Transverse colon (tissue), 4 donors: ENCODE measurements around the gene GHSR.

DNA sequence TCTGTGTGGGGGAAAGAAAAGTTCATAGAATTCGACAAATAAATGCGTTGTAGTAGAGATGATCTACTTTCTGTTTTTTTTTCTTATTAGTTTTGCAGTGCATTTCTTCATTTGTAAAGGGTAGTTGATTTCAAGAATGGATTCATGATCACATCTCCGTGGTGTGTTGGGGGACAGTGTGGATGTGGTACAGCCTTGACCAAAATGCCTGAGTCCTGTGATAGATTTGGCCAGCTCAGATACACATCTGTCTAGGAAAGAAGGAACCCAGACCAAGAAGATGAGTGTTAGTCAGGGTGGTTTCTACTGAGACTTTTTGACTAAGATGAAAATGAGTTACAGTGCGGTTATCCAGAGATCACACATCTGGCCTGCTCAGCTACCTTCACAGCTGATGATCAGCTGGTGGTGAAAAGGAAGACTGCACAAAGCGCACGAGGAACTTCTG is 68.0 kb downstream of the FNDC3B start:
- PRO-cap: no peak
- RAMPAGE, long total RNA, 4 experiments: no peak in any of the 4 experiments

DNA sequence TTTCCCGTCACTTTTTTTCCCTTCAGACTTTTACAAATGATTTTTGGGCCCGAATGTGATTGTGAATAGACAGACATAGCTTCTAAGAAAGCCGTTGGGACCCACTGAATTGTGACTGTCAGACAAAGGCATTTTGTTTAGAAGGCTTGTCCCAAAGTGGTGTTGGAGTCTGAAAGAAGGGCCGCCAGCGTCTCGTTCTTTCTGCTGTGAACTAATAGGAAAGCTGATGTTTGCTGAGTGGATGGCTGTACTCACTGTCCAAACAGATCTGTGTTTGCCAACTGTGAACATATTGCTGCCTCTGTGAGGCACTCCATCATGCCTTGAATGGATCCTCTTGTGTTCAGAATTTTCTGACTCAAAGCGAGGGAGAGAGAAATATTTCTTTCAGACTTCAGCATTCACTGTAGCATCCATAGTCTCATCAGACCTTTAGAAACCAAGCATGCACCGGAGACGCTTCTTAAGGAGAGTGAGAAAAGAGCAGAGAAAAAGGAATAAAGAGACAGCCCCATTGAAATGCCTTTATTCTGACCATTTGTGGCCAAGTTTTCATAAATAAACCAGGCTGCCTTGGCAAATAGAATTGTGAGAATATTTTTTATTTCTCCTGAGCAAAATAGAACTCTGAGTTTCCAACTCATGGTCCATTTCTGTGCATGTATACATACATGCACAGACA is 164.6 kb downstream of the FNDC3B start:
- PRO-cap: no peak
- RAMPAGE, long total RNA, 4 experiments: no peak in any of the 4 experiments

DNA sequence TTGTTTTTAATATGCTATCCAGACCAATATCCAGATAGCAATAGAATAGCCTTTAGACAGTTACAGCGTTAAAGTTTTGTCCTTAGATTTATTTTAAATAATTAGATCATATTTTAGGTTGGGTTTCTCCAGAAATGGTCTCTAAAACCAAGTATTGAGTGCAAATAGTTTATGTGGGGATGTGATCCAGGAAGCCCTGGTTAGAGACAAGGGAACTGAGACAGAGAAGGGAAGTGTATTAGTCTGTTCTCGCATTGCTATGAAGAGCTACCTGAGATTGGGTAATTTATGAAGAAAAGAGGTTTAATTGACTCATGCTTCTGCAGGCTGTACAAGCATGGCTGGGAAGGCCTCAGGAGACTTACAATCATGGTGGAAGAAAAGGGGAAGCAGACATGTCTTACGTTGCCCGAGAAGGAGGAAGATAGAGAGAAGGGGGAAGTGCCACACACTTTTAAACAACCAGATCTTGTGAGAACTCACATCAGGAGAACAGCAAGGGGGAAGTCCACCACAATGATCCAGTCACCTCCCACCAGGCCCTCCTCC is 154.2 kb downstream of the GHSR start:
- PRO-cap: no peak
- RAMPAGE, long total RNA, 4 experiments: start-site peak on the plus strand in 1 of 4 experiments, centred at position 265 of the sequence, 12 reads per replicate

DNA sequence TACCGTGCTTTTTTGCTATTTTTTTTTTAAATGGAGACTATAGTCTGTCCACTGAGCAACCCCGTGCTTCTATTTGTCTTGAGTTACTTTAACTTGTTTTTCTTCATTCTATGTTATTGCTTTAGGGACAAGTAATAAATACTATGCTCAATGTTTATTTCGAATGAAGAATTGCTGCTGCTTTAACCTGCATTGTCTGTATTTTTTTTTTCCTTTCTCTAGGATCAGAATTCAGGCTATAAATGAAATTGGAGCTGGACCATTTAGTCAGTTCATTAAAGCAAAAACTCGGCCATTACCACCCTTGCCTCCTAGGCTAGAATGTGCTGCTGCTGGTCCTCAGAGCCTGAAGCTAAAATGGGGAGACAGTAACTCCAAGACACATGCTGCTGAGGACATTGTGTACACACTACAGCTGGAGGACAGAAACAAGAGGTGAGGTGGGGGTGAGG is 85.8 kb downstream of the GHSR start:
- PRO-cap: no peak
- RAMPAGE, long total RNA, 4 experiments: no peak in any of the 4 experiments

DNA sequence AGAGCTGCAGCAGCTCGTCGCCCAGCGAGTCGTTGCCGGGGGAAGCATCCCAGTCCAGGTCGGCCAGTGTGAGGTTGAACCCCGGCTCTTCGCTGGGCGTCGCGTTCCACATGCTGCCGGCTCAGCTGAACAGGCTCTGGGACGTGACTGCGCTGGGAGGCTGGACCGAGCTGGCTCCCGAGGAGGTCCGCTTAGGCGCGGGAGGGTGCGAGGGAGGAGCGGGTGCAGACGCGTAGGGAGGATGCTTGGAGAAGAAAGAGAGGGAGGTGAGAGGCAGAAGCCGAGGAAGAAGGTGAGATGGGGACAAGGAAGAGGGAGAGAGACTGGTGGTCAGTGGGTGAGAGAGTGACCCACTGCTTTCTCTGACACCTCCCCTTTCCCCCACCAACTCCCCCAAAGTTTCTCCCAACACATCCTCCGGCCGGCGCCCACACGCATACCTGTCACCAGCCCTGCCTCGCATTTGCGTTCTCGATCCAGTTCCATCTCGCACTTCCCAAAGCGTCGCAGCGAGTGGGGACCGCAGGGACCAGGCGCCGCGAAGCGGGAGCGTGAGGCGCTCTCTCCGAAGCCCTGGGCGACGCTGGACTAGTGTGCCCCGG is at the start of gene GHSR:
TSS of gene GHSR (minus strand) at position 155 of the 602 bp plus-strand sequence.
- PRO-cap: no peak
- RAMPAGE, long total RNA, 4 experiments: no peak in any of the 4 experiments

DNA sequence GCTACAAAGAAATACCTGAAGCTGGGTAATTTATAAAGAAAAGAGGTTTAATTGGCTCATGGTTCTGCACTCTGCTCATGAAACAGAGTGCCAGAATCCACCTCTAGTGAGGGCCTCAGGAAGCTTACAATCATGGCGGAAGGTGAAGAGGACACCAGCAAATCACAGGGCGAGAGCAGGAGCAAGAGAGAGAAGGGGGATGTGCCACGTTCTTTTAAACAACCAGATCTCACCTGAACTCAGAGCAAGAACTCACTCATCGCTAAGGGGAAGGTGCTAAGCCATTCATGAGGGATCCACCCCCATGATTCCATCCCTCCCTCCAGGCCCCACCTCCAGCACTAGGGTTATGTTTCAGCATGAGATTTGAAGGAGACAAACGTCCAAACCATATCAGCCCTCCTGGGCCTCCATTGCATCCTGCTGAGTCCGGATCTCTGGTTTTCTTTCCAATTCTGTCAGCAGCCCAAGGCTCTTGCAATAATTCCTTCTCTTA is 29.8 kb upstream of the TNFSF10 start:
- PRO-cap: no peak
- RAMPAGE, long total RNA, 4 experiments: no peak in any of the 4 experiments

- PRO-cap: bidirectional peak, plus-strand start at chr3:172594802, minus-strand start at chr3:172594714
- RAMPAGE, long total RNA, 4 experiments: no peak in any of the 4 experiments
Measured at GRCh38 chr3:172594479-172595068, 71.3 kb upstream of the TNFSF10 start.

DNA sequence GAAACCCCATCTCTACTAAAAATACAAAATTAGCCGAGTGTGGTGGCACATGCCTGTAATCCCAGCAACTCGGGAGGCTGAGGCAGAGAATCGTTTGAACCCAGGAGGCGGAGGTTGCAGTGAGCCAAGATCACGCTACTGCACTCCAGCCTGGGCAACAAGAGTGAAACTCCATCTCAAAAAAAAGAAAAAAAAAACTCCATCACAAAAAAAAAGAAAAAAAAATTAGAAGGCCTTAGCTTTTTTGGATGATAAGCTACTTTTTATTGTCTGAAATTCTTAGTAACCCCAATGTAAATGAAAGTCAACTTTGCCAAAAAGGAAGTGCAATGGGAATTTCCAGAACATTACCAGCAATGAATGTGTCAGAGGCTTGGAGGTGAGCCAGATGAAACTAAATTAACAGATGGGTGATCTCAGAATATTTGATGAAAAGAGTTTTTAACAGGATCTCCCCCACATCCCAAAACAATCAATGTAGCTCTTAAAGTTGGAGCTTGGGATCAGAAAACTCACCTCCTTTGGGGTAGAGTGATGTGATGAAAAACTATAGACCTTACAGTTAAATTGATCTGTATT is 84.0 kb upstream of the TNFSF10 start:
- PRO-cap: no peak
- RAMPAGE, long total RNA, 4 experiments: no peak in any of the 4 experiments

- PRO-cap: no peak
- RAMPAGE, long total RNA, 4 experiments: no peak in any of the 4 experiments
Measured at GRCh38 chr3:172635606-172636236, 75.1 kb downstream of the NCEH1 start.

DNA sequence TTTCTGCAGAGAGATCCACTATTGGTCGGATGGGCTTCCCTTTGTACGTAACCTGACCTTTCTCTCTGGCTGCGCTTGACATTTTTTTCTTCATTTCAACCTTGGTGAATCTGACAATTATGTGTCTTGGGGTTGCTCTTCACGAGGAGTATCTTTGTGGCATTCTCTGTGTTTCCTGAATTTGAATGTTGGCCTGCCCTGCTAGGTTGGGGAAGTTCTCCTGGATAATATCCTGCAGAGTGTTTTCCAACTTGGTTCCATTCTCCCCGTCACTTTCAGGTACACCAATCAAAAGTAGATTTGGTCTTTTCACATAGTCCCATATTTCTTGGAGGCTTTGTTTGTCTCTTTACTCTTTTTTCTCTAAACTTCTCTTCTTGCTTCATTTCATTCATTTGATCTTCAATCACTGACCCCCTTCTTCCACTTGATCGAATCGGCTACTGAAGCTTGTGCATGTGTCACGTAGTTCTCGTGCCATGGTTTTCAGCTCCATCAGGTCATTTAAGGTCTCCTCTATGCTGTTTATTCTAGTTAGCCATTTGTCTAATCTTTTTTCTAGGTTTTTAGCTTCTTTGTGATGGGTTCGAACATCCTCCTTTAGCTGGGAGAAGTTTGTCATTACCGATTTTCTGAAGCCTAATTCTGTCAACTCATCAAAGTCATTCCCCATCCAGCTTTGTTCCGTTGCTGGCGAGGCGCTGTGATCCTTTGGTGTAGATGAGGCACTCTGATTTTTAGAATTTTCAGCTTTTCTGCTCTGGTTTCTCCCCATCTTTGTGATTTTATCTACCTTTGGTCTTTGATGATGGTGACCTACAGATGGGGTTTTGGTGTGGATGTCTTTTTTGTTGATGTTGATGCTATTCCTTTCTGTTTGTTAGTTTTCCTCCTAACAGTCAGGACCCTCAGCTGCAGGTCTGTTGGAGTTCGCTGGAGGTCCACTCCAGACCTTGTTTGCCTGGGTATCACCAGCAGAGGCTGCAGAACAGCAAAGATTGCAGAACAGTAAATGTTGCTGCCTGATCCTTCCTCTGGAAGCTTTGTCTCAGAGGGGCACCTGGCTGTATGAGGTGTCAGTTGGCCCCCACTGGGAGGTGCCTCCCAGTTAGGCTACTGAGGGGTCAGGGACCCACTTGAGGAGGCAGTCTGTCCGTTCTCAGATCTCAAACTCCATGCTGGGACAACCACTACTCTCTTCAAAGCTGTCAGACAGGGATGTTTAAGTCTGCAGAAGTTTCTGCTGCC is 46.1 kb downstream of the NCEH1 start:
- PRO-cap: no peak
- RAMPAGE, long total RNA, 4 experiments: start-site peak on the minus strand in 2 of 4 experiments, centred at positions 341 to 990 of the sequence, 8 to 71 reads per replicate

GRCh38 chr3:176326618-176327488 is 870.4 kb downstream of the TBL1XR1 start:
- PRO-cap: no peak
- RAMPAGE, long total RNA, 4 experiments: no peak in any of the 4 experiments

DNA sequence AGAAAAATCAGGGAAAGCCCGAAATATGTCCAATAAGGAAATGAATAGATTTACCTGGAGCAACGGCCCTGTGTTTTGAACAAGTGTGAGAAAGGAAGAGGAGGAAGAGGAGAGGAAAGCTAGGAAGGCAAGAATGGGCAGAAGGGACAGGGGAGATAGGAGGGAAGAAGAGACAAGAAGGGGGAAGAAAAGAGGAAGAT is 708.2 kb downstream of the TBL1XR1 start:
- PRO-cap: unidirectional peak, plus-strand start at position 123 of the sequence
- RAMPAGE, long total RNA, 4 experiments: no peak in any of the 4 experiments

DNA sequence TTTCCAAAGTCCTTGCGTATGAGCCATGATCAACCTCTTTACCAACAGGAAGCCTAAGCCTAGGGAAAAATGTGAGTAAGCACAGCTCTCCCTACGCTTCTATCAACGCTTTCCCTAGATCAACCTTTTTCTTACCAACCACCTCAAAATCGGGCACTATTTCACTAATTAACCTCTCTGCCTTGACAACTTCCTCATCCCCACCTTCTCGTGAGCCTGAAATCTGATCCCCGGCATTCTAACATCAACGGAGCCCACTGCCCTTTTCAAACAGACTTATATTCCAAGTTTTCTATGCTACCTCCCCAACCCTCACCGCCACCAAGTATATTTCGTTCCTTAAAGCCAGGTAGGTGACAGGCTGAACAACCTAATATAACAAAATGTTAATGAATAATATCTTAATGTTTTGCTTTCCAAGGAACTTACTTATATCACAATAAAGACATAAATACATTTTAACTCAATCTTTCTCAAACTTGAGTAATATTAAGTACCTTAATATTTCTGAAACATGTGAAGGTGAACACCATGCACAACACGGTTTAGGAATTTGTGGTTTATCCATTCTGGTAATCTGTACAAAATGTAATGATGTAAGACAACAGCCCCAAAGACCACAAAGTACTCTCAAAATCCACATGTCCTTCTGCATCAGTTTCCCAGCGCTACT is 122.8 kb downstream of the TBL1XR1 start:
- PRO-cap: no peak
- RAMPAGE, long total RNA, 4 experiments: start-site peak on the minus strand in 2 of 4 experiments, centred at positions 369 to 418 of the sequence, 5 to 9 reads per replicate

GRCh38 chr3:177190570-177191698 is 6.3 kb downstream of the TBL1XR1 start:
- PRO-cap: no peak
- RAMPAGE, long total RNA, 4 experiments: start-site peak on the minus strand in 1 of 4 experiments, at chr3:177191429-177191557 at its widest, 6 reads per replicate

- PRO-cap: no peak
- RAMPAGE, long total RNA, 4 experiments: no peak in any of the 4 experiments
Measured at GRCh38 chr3:177270842-177271391, 73.6 kb upstream of the TBL1XR1 start.

- PRO-cap: no peak
- RAMPAGE, long total RNA, 4 experiments: no peak in any of the 4 experiments
Measured at GRCh38 chr3:177279475-177279731, 82.1 kb upstream of the TBL1XR1 start.

DNA sequence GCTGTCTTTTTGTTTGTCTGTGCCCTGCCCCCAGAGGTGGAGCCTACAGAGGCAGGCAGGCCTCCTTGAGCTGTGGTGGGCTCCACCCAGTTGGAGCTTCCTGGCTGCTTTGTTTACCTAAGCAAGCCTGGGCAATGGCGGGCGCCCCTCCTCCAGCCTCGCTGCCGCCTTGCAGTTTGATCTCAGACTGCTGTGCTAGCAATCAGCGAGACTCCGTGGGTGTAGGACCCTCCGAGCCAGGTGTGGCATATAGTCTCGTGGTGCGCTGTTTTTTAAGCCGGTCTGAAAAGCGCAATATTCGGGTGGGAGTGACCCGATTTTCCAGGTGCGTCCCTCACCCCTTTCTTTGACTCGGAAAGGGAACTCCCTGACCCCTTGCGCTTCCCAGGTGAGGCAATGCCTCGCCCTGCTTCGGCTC is 196.9 kb upstream of the TBL1XR1 start:
- PRO-cap: no peak
- RAMPAGE, long total RNA, 4 experiments: no peak in any of the 4 experiments

GRCh38 chr3:177478277-177478910 is 281.1 kb upstream of the TBL1XR1 start:
- PRO-cap: no peak
- RAMPAGE, long total RNA, 4 experiments: no peak in any of the 4 experiments

DNA sequence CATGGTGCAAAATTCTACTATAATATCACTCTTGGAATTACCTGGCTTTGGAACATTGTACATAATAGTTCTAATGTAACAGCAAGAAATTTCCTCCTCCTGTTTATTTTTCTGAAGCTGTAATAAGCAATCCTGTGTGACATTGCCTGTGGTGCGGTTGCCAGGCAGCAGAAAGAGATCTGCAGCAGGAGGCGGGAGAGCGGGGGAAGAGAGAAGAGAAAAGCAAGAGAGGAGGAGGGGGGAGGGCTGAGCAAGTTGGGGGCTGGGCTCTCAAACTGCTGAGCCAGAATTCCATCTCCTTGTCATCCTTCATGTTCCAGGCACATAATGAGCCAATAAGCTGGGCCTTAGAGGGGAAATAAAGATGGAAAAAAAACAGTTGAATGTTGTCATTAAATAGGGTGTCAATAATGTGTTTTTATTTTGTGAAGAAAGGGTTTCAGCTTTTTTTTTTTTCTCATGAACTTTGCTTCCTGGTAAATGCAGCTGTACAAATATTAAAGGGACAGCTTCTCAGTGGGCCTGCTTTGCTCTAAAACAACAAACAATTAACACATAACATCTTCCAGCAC is 451.3 kb upstream of the KCNMB2 start:
- PRO-cap: no peak
- RAMPAGE, long total RNA, 4 experiments: no peak in any of the 4 experiments

GRCh38 chr3:178707808-178708119 is 171.5 kb downstream of the KCNMB2 start:
- PRO-cap: no peak
- RAMPAGE, long total RNA, 4 experiments: no peak in any of the 4 experiments